ENCODE data around the genes AMER1, ZC4H2, ZC3H12B and EDA2R.

GRCh38 chrX:57155181-57155603 is 18.0 kb upstream of the SPIN2A start:
- PRO-cap: no peak

- PRO-cap: no peak
These were observed 52.3 kb downstream of the ARHGEF9 start for GRCh38 chrX:63732410-63733335.

- PRO-cap: no peak
These were observed 27.2 kb downstream of the ARHGEF9 start for GRCh38 chrX:63757838-63758277.

GRCh38 chrX:64204042-64204576 is 1.4 kb downstream of the AMER1 start:
- PRO-cap: no peak

- PRO-cap: bidirectional peak, plus-strand start at chrX:64206007, minus-strand start at chrX:64205708
These were observed at the start of gene AMER1 for GRCh38 chrX:64205118-64205815. TSS of gene AMER1 (minus strand) at chrX:64205708.

- PRO-cap: no peak
These were observed at the start of gene ZC4H2 for GRCh38 chrX:64975958-64976941. TSS of gene ZC4H2 (minus strand) at chrX:64976450.

- PRO-cap: bidirectional peak, plus-strand start at chrX:65034826, minus-strand start at chrX:65034692
These were observed at the start of gene ZC3H12B for GRCh38 chrX:65034021-65034997. TSS of gene ZC3H12B (plus strand) at chrX:65034826.

DNA sequence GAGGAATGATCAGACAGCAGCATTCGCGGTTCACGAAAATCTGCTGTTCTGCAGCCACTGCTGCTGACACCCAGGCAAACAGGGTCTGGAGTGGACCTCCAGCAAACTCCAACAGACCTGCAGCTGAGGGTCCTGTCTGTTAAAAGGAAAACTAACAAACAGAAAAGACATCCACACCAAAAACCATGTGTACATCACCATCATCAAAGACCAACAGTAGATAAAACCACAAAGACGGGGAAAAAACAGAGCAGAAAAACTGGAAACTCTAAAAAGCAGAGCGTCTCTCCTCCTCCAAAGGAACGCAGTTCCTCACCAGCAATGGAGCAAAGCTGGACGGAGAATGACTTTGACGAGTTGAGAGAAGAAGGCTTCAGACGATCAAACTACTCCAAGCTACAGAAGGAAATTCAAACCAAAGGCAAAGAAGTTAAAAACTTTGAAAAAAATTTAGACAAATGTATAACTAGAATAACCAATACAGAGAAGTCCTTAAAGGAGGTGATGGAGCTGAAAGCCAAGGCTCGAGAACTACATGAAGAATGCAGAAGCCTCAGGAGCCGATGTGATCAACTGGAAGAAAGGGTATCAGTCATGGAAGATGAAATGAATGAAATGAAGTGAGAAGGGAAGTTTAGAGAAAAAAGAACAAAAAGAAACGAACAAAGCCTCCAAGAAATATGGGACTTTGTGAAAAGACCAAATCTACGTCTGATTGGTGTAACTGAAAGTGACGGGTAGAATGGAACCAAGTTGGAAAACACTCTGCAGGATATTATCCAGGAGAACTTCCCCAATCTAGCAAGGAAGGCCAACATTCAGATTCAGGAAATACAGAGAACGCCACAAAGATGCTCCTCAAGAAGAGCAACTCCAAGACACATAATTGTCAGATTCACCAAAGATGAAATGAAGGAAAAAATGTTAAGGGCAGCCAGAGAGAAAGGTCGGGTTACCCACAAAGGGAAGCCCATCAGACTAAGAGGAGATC is 190.9 kb downstream of the ZC3H12B start:
- PRO-cap: no peak

DNA sequence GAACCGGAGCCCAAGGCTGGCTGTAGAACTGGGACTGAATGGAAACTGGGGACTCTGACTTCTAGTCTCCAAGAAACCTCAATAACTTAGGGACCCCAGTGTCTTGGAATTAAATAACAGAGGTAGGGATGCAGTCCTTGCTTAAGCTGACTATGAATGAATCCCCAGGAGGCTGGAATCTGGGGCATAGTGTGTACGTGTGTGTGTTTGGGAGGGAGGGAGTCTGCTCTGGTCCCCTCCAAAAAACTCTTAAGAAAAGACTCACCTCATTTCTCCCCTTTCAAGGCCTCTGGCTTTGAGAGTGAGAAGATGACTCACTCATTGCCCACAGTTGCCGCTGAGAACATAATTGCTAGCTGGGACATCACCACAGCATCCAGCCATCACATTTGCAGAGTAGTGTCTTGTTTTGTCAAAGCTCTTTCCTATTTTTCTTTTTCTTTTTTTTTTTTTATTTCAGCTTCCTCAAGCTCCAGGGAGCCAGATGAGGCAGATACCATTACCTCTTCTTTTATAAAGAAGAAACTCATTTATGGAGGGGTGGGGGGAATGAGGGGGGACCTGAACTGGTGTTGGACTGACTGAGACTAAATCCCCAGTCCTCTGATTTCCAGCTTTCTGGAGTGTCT is 61.7 kb upstream of the LAS1L start:
- PRO-cap: bidirectional peak, plus-strand start at position 348 of the sequence, minus-strand start at position 251 of the sequence

GRCh38 chrX:65598518-65598946 is 63.9 kb upstream of the LAS1L start:
- PRO-cap: no peak

GRCh38 chrX:65668453-65669618 is 1.4 kb downstream of the MSN start:
- PRO-cap: unidirectional peak, minus-strand start at chrX:65668617

- PRO-cap: no peak
These were observed 4.4 kb downstream of the MSN start for GRCh38 chrX:65671718-65672386.

DNA sequence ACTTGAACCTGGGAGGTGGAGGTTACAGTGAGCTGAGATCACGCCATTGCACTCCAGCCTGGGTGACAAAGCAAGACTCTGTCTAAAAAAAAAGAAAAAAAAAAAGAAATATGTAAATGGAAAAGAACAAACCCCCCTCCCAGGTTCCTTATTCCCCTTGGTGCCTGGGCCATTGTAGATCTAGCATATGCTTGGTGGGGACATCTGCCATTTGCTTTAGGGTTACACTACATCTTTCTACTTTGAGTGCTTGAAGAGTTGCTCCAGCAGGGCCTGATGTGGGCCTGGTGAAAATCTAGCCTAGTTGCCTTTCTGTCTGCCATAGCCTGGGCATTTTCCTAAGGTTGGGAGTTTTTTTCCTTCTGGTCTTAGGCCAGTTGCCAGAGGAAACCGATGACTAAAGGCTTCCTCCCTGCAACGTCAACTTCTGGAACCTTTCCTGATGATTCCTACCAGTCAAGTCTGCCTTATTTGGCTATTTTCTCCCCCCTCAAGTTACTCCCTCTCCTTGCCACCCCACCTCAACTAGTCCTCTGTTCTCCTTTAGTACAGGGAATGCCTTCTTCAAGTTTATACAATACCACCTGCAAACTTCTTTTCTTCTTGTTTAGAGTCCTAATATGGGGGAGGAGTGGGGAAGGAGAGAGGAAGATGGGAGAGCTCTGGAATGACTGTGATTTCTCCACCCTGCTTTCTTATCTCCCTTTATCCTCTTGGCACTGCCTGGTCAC is 10.4 kb downstream of the MSN start:
- PRO-cap: no peak

- PRO-cap: no peak
These were observed 11.5 kb downstream of the MSN start for GRCh38 chrX:65678857-65679533.

DNA sequence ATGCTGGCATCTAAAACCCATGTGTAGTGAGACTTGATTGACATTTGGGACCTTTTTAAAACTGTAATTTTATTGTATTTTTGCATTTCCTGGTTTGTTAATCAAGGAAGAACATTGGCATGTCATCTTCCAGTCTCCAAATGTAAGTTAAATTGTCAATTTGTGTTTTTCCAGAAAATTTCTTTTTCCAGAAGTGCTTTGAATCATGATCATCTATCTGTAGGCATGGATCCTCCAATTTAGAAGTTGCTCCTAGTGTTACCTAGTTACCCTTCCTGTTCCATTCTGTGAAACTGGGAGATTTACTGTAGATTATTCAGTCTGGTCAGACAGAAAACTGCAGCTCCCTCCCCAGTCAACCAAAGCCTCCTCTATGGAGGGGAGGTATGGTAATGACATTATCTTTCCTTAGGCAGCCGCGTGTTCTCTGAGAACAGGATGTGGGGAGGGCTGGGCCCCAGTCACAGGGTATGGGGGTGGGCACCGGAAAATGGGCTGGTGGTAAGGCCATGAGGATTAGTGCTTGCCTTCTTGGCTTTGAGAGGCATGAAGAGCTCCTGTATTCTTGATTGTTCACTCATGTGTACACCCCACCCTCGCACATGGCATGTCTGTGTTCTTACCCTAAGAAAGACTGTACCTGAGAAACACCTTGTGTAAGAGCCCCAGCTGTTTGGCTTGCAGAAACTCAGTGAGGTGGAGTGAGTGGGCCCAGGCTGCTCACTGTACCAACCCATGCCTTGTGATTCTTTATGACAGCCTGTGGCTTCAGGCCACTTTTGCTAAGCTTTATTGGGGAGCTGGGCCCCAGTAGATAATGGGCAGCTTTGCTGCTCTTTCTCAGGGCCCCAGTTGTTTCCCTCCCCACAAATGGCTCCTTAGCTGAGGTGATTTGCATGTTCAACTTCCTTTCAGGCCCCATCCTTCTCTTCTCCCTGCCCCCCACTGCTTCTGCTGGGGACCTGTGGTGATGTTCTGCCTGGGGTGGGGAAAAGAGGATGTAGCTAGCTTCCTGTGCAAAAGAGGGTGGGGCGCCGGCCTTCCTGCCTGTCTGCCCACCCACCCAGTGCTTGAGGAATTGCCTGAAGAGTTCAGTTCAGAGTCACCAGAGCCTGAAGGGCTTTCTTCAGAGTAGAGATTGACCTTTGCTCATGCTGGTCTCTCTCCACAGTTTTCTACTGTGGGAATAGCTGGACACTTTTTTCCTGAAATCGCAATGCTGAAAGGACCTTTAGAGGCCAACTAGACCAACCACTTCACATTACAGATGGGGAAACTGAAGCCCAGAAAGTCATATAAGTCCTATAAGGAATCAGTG is 30.6 kb downstream of the MSN start:
- PRO-cap: unidirectional peak, minus-strand start at position 373 of the sequence

- PRO-cap: no peak
These were observed 65.6 kb downstream of the MSN start for GRCh38 chrX:65732964-65733497.

DNA sequence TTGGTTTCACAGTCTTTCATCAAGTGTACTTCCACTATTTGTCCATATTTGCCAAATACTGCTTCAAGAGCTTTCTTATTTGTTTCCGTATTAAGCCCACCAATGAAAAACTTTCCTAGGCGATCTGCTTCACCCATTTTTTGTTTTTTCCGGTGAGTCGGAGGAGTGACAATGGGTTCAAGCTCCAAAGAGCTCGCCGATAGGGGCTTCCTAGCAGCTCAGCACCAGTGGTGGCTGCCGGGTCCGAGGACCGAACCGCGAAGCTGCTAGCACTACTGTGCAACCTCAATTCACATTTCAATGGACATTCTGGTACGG is 82.9 kb downstream of the VSIG4 start:
- PRO-cap: no peak

- PRO-cap: no peak
These were observed 34.4 kb downstream of the VSIG4 start for GRCh38 chrX:66005050-66006291.

DNA sequence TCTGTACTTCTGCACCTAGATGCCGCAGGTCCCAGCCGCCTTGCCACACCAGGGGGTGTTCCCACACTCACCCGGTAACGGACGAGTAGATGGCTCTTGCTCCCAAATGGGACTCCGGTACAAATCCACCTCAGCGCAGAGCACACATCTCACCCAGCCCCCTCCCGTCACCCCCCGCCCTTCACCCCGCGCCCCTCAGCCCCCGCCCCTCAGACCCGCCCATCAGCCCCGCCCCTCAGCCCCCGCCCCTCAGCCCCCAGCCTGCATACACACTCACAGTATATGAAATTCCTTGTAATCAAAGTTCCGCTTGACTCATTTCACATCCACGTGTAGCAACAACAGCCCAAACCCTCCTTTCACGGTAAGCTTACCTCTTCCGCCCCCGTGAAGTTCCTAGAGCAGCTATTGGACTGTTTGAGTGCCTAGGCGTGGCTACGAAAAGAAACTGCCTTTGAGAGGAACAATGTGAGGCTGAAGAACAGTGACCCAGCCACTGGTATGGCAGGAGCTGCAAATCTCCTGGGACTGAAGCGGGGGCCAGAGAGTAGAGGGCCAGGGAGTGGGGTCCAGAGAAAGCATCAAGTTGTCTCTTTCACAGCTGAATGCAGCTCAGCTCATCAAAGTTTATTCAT is at the start of gene EDA2R:
Gene EDA2R (minus strand): TSS at position 155 of the 635 bp plus-strand sequence.
- PRO-cap: no peak

GRCh38 chrX:68094704-68095302 is 338.5 kb downstream of the OPHN1 start:
- PRO-cap: no peak

Data from duodenum (tissue), 1 donor.